Heart left ventricle (tissue), 7 donors: ENCODE measurements around the genes ANXA7, PPP3CB, MYOZ1, PLAU and KAT6B.

DNA sequence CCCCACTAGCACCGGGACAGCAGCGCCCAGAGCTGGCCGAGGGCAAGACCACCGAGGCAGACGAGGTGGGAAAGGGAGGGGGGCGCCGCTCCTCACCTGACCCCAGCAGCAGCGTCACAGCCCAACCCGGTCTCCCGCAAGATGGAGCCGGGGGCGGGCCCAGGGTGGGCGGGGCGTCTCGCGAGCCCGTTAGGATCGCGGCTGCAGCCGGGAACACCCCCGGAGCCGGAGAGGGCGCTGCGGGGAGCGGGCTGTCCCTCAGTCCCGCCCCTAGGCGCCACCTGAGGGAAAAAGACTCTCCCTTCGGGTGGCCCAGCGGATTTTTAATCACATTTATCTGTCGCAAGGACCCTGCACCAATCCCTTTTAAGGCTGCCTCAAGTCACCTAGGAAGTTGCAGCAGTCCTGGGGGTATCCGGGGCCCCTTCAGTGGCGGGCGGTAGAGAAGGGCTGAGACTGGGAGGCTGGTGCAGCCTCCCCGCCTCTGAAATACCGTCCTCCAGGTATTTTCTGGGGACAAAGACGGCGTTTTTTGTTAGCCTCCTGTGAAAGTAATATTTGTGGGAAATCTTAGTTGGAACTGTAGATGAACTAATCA, at the start of gene ANXA7:
TSS of gene ANXA7 (minus strand) at position 143 of the 598 bp plus-strand sequence.
- PRO-cap, 6 experiments, result peak in 6 of 6 experiments; most common plus-strand start position 261 of the sequence (in 3); most common minus-strand start position 143 of the sequence (in 6)
- RAMPAGE, long total RNA, 2 experiments, result start-site peak on the minus strand in 2 of 2 experiments, centred at positions 126 to 129 of the sequence, 593 to 1,148 reads per replicate
- RRBS, result 2% methylated on average over 15 of the region's 37 CpGs

DNA sequence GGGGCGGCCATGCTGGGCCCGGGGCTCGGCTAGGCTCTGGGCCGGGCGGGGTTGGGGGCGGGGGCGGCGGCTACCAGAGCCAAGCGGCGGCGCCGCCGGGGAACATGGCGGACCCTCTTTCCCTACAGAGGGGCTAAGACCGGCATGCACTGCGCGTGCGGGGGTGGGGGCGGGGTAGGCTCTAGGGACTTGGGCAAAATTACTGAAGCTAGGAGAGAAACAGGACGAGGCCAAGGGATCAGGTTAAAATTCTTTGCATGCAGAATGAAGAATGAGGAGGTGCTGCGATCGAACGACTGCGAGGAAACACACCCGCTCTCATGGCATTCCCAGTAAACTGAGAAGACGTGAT, at the start of gene PPP3CB:
TSS of gene PPP3CB (minus strand) at position 146 of the 352 bp plus-strand sequence.
- PRO-cap, 6 experiments, result peak in 6 of 6 experiments; most common plus-strand start position 268 of the sequence (in 3); most common minus-strand start position 124 of the sequence (in 3)
- RAMPAGE, long total RNA, 2 experiments, result no peak in any of the 2 experiments
- RRBS, result 3% methylated on average over 12 of the region's 26 CpGs

DNA sequence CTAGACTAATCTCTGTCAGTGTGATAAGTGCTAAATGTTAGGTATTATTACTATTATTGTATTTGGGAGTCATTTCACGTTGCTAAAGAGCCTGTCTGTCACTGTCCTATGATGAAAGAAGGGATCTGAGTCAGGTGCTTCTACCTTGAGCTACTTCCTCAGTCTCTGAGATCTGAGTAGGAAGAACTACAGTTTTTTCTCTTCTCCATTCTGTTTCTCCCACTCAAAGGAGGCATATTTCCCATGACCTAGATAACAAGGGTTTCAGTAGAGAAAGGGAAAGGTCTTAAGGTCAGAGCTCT, 38.4 kb downstream of the USP54 start:
- PRO-cap, 6 experiments, result no peak in any of the 6 experiments
- RAMPAGE, long total RNA, 2 experiments, result no peak in any of the 2 experiments
- RRBS, result no CpG with 5 or more reads among the region's 1 CpG

- PRO-cap, 6 experiments, result peak in 1 of 6 experiments; most common minus-strand start chr10:73641765 (in 1)
- RAMPAGE, long total RNA, 2 experiments, result no peak in any of the 2 experiments
- RRBS, result 50% methylated on average over 5 of the region's 10 CpGs
Measured at GRCh38 chr10:73641198-73642031, at the start of gene MYOZ1. Gene MYOZ1, minus strand, starts transcription at chr10:73641474.

GRCh38 chr10:73663747-73664204, 7.9 kb upstream of the SYNPO2L start:
- PRO-cap, 6 experiments, result no peak in any of the 6 experiments
- RAMPAGE, long total RNA, 2 experiments, result no peak in any of the 2 experiments
- RRBS, result no CpG with 5 or more reads among the region's 6 CpGs

GRCh38 chr10:73731656-73732435, 12.3 kb upstream of the SEC24C start:
- PRO-cap, 6 experiments, result no peak in any of the 6 experiments
- RAMPAGE, long total RNA, 2 experiments, result no peak in any of the 2 experiments
- RRBS, result no CpG with 5 or more reads among the region's 38 CpGs

DNA sequence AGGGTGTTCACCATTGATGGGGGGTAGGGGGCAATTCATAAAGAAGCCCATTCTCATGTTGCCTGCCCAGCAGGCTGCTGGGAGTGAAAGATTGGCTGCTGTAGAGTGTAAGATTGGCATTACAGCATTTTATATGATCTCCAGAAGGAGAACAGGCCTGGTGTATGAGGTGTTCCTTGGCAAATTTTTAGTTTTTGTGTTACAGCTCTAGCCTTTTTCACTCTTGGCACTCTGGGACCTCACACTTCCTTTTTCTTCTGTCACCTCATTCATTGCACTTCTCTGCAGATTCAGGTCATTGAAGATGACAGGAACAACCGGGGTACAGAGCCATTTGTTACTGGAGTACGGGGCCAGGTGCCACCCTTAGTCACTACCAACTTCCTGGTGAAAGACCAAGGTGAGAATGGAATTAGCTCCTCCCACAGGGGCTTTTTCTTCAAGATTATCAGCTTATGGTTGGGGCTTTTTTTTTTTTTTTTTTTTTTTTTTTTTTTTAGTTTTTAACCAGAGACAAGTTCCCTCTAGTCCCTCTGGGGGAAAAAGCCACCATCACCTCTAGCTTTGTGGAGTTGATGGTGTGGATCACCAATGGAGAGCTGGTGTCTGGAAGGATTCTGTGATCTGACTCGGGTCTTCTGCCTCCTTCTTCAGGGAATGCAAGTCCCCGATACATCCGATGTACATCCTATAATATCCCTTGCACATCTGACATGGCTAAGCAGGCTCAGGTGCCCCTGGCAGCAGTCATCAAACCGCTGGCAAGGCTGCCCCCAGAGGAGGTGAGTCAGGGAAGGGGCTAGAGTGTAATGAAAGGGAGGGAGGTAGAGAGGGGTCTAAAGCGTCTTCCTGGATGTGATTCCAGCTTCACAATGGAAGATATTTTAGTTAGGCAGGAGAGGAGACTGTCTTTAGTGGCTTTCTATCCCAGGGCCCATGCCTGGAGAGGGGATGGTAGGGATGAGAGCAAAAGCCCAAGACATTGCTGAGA, 8.6 kb upstream of the FUT11 start:
- PRO-cap, 6 experiments, result no peak in any of the 6 experiments
- RAMPAGE, long total RNA, 2 experiments, result no peak in any of the 2 experiments
- RRBS, result no CpG with 5 or more reads among the region's 7 CpGs

DNA sequence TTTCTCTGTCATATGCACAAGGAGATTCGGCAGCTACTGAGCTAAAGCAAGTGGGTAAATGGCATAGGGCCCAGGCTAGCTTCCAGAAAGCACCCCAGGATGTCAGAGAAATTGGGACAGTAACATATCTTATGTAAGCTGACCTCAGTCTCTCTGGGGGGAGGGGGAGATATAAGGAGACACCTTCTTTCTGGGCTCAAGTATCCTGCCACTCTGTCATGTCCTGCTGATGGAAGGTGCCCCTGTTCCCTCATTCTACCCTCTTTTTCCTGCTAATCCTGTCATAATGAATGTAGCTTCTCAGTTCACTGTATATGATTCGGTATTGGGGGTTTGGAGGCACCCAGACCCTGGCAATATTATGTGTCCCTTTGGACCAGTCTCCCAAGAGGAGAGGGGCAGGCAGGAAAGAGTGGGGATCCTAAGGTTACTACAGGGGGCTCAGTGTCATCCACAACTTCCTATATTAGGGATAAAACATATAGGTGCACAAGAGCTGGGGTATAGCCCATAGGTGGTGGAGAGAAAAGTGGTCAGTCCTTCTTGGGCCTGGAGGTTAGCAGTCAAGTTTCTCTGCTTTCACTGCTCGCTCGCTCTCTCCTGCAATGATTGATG, 918 bp upstream of the FUT11 start:
- PRO-cap, 6 experiments, result no peak in any of the 6 experiments
- RAMPAGE, long total RNA, 2 experiments, result no peak in any of the 2 experiments
- RRBS, result no CpG with 5 or more reads among the region's 4 CpGs

DNA sequence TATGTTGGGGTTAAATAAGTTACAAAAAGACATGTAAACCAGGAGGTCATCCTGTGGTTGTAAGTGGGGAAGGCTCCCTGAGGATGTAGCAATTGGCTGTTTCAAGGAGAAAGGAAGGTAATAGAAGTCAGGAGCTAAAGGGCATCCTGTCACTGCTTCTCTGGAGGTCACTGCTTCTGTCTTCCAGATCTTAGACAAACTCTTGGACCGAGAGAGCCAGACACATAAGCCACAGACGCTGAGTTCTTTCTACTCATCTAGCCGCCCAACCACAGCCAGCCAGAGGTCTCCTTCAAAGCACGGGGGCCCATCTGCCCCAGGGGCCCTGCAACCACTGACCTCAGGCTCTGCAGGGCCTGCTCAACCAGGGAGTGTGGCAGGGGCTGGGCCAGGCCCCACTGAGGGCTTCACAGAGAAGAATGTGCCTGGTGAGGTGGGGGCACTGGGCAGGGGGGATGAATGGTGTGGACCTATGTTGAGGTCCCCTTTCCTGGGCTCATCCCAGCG, 11.2 kb downstream of the ZSWIM8 start:
- PRO-cap, 6 experiments, result no peak in any of the 6 experiments
- RAMPAGE, long total RNA, 2 experiments, result no peak in any of the 2 experiments
- RRBS, result no CpG with 5 or more reads among the region's 5 CpGs

- PRO-cap, 6 experiments, result no peak in any of the 6 experiments
- RAMPAGE, long total RNA, 2 experiments, result no peak in any of the 2 experiments
- RRBS, result no CpG with 5 or more reads among the region's 12 CpGs
Measured at GRCh38 chr10:73888921-73889657, 14.7 kb upstream of the CAMK2G start.

GRCh38 chr10:73910690-73911935, at the start of gene PLAU:
Gene PLAU, plus strand, starts transcription at chr10:73911132.
- PRO-cap, 6 experiments, result peak in 6 of 6 experiments; most common plus-strand start chr10:73911132 (in 5); most common minus-strand start chr10:73911002 (in 5)
- RAMPAGE, long total RNA, 2 experiments, result no peak in any of the 2 experiments
- RRBS, result 2% methylated on average over 21 of the region's 90 CpGs

- PRO-cap, 6 experiments, result peak in 1 of 6 experiments; most common plus-strand start chr10:73965516 (in 1)
- RAMPAGE, long total RNA, 2 experiments, result no peak in any of the 2 experiments
- RRBS, result no CpG with 5 or more reads among the region's 11 CpGs
Measured at GRCh38 chr10:73965228-73965615, 32.7 kb upstream of the VCL start.

DNA sequence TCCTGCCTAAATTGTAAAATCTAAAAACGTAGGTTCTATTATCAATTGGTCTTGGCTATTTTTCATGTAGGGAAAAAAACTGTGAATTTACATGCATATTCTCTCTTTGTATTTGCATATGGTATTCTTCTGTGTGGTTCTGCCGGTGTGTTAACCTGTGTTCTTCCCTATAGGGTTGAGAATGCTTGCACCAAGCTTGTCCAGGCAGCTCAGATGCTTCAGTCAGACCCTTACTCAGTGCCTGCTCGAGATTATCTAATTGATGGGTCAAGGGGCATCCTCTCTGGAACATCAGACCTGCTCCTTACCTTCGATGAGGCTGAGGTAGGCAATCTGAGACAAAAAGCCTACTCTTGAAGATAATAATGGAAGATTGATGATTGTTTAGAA, 72.6 kb downstream of the VCL start:
- PRO-cap, 6 experiments, result no peak in any of the 6 experiments
- RAMPAGE, long total RNA, 2 experiments, result no peak in any of the 2 experiments
- RRBS, result no CpG with 5 or more reads among the region's 4 CpGs

GRCh38 chr10:74290022-74290397, 139.0 kb downstream of the ADK start:
- PRO-cap, 6 experiments, result no peak in any of the 6 experiments
- RAMPAGE, long total RNA, 2 experiments, result no peak in any of the 2 experiments
- RRBS, result no CpG with 5 or more reads among the region's 5 CpGs

DNA sequence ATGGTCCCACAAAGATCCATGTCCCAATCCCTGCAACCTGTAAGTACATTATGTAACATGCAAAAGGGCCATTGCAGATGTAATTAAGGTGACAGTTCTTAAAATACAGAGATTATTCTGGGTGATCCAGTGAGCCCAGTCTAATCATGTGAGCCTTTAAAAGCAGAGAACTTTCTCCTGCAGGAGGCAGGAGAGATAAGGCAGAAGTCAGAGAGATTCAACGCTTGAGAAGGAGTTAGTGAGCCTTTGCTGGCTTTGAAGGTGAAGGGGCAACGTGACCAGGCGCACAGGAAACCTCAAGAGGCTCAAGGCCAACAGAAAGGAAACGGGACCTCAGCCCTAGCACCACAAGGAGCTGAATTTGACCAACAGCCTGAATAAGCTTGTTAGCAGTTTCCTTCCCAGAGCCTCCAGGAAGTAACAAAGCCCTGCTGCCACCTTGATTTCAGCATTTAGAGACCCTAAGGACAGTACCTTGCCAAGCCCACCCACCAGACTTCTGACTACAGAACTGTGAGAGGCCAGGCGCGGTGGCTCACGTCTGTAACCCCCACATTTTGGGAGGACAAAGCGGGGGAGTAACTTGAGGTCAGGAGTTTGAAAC, 87.4 kb upstream of the KAT6B start:
- PRO-cap, 6 experiments, result no peak in any of the 6 experiments
- RAMPAGE, long total RNA, 2 experiments, result no peak in any of the 2 experiments
- RRBS, result no CpG with 5 or more reads among the region's 8 CpGs

- PRO-cap, 6 experiments, result peak in 6 of 6 experiments; most common plus-strand start chr10:74826600 (in 6)
- RAMPAGE, long total RNA, 2 experiments, result no peak in any of the 2 experiments
- RRBS, result 1% methylated on average over 6 of the region's 62 CpGs
Measured at GRCh38 chr10:74826129-74827002, at the start of gene KAT6B. Gene KAT6B, plus strand, starts transcription at chr10:74826600.

GRCh38 chr10:74869689-74870122, 43.3 kb downstream of the KAT6B start:
- PRO-cap, 6 experiments, result no peak in any of the 6 experiments
- RAMPAGE, long total RNA, 2 experiments, result no peak in any of the 2 experiments
- RRBS, result no CpG with 5 or more reads among the region's 2 CpGs

GRCh38 chr10:74886621-74887188, 60.3 kb downstream of the KAT6B start:
- PRO-cap, 6 experiments, result no peak in any of the 6 experiments
- RAMPAGE, long total RNA, 2 experiments, result no peak in any of the 2 experiments
- RRBS, result no CpG with 5 or more reads among the region's 5 CpGs

- PRO-cap, 6 experiments, result no peak in any of the 6 experiments
- RAMPAGE, long total RNA, 2 experiments, result no peak in any of the 2 experiments
- RRBS, result no CpG with 5 or more reads among the region's 10 CpGs
Measured at GRCh38 chr10:75062362-75062836, 11.0 kb downstream of the DUSP29 start.

GRCh38 chr10:75156058-75156742, 44.7 kb downstream of the SAMD8 start:
- PRO-cap, 6 experiments, result no peak in any of the 6 experiments
- RAMPAGE, long total RNA, 2 experiments, result no peak in any of the 2 experiments
- RRBS, result no CpG with 5 or more reads among the region's 6 CpGs